Neuron (in vitro differentiated cells): ENCODE results near the gene OMG.

- PRO-cap = no peak
Observed at GRCh38 chr17:30422506-30423277, 44.0 kb downstream of the CPD start.

DNA sequence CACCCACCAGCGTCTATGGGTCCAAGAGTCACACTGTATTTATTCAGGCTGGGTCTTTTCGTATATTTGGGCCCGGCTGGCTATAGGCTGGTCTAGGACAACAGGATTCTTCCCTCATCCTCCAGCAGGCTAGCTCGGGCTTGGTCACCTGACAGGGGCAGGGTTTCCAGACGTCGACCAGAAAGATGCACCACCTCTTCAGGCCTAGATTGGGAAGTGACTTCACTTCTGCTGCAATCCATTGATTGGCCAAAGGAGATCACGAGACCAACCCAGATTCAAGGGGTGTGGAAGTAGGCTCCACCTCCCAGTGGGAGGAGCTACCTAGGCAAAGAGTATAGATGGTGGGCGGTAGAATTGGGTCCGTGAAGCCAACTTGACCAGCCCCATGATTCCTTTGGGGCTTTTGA lies 167.5 kb downstream of the GOSR1 start:
- PRO-cap = no peak

DNA sequence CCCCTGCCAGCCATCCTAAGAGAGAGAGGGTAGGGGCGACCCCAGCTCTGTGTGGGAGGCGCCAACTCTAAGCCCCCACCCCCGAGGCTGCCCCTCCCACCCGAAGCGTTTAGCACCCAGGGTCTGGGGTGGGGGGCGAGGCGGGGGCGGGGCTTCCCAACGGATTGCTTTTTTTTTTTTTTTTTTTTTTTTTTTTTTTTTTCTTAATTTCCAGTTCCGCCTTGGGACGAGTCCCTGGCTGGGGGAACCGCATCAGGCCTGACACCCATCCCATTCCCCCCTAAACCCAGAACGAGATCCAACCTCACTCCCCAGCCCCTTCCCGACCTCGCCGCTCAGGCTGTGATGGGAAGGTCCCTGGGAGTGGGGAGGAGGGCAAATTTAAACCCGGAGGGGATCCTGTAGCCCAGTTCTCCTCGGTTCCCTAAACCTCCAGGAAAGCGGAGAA lies 169.1 kb downstream of the GOSR1 start:
- PRO-cap = no peak

GRCh38 chr17:30707517-30708608 lies 116.6 kb downstream of the CRLF3 start:
- PRO-cap = bidirectional peak, plus-strand start at chr17:30708526, minus-strand start at chr17:30708355

DNA sequence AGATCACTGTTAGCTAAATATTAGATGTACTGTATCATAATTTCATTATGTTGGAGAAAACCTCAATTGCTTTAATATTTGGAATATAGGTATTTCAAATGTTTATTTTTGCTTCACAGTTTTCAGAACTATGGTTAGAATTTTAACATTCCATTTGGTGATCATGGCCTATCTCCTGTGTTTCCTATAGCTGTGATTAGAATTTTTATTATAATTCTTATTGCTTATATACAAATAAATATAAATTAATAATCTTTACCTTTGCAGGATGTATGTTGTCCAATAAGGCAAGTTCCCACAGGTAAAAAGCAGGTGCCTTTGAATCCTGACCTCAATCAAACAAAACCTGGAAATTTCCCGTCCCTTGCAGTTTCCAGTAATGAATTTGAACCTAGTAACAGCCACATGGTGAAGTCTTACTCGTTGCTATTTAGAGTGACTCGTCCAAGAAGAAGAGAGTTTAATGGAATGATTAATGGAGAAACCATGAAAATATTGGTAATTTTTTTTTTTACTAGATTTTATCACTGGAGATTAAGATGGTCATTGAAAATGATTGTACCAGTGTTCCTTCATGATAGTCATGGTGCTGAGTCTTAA lies 55.8 kb downstream of the CRLF3 start:
- PRO-cap = no peak

GRCh38 chr17:30922187-30923219 lies 758 bp downstream of the ADAP2 start:
- PRO-cap = no peak

GRCh38 chr17:30939021-30939711 lies 17.4 kb downstream of the ADAP2 start:
- PRO-cap = no peak

GRCh38 chr17:31229587-31230051 lies 67.4 kb downstream of the OMG start:
- PRO-cap = no peak

GRCh38 chr17:31296926-31297452 lies at the start of gene OMG:
TSS of gene OMG (minus strand) at chr17:31297239.
- PRO-cap = no peak

GRCh38 chr17:31320911-31321229 lies 552 bp downstream of the EVI2A start:
- PRO-cap = no peak

GRCh38 chr17:31493212-31493653 lies 101.8 kb downstream of the RAB11FIP4 start:
- PRO-cap = no peak

DNA sequence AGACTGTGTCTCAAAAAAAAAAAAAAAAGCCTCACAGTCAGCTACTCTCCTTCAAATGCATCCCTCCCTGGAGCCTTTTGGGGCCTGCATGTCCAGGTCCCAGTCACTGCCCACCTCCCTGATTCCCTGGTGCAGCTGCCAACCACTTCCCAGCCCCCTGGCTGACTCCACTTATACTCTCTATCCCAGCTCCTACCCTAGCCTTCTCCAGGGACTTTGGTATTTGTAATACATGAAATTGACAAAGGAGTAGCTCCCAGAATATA lies 209.1 kb downstream of the COPRS start:
- PRO-cap = no peak

DNA sequence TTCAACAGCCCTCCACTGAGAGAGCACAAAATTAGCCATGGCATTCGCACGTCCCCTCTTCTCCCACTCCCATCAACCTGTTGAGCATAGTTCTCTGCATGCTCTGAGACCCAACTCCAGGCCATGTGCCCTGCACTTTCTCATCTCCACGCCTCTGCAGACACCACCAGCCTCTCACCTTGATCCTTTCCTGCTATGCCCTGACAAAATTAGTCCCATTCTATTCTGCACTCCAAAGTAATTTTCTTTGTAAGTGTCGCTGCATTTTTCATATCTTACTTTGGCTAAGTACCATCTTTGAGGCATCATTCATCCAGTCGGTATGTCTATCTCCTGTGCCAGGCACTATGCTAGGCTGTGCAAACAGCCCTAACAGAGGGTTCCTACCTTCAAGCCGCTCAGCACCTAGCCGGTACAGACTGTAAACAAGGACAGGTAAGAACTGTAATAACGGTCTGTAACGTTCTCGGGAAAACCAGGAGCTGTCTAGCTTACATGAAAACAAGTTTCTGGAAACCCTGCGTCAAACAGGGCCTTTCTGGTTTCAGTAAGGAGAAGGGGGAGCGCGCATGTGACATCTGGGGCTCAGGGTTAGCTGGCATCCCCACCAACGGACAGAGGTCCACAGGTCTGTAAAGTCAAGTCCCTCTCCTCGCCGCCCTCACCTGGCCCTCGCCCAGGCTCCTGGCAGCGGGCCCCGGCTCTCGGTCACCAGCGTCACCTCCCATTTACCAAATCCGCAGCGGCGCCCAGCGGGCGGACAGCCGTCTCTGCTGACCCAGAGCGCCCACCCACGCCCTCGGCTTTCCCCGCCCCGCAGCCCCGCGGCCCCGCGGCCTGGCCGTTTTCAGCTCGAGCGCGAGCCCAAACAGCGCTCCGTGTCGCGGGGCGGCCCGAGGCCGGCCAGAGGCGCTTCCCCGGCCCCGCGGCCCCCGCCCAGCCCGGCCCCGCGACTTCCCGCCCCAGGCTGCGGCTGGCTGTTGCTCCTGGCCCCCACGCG lies 651 bp downstream of the COPRS start:
- PRO-cap = no peak

- PRO-cap = unidirectional peak, plus-strand start at chr17:31917018
Observed at GRCh38 chr17:31916669-31917736, 15.5 kb upstream of the UTP6 start.

GRCh38 chr17:31993702-31994238 lies 13.4 kb upstream of the LRRC37B start:
- PRO-cap = no peak

GRCh38 chr17:32022055-32022575 lies 14.9 kb downstream of the LRRC37B start:
- PRO-cap = no peak

GRCh38 chr17:32279726-32280413 lies 14.2 kb downstream of the RHBDL3 start:
- PRO-cap = no peak

DNA sequence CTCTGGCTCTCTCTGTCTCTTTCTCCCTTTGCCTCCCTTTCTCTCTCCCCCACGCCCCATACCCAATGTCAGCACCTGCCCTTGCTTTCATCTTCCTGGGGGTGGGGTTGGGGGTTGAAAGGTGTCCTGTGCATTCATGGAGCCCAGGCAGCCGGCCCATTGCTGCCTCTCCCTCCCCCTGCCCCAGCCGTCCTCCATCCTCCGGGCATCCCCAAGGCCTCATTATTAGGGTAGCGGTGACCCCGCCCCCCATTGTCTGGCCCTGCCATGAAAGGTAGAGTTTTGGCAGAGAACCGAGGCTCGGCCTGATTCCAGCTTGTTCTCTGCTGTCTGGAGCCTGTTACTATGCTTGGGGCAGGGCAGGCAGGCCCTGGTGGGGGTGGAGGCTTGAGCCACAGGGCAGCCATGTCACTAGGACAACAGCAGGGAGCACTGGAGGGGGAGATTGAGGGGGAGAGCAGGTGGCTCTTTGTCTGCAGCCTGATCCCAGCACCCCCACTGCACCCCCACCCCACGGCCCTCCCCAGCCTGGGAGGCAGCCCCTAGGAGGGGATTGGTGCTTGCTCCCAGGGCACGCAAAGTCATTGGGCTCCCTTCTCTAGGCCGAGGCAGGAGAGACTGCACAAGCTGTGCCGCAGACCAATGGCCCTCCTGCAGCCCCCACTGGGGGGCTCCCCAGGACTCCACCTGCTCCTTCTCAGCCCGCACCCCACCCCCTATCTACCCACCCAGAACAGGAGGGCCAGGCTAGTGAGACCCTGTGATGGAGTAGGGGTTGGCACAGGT lies 15.4 kb downstream of the RHBDL3 start:
- PRO-cap = bidirectional peak, plus-strand start at position 601 of the sequence, minus-strand start at position 332 of the sequence

- PRO-cap = no peak
Observed at GRCh38 chr17:32348407-32348854, 1.5 kb upstream of the ZNF207 start.

GRCh38 chr17:32414257-32414896 lies 29.9 kb upstream of the PSMD11 start:
- PRO-cap = no peak